CD14-positive monocyte (primary cell): ENCODE results near the genes OR2K2, ECPAS and SHOC1.

- CAGE, long polyA plus RNA = no peak
Measured at GRCh38 chr9:110895496-110896053, 142.7 kb downstream of the LPAR1 start.

GRCh38 chr9:110897386-110897901 is 140.8 kb downstream of the LPAR1 start:
- CAGE, long polyA plus RNA = no peak

DNA sequence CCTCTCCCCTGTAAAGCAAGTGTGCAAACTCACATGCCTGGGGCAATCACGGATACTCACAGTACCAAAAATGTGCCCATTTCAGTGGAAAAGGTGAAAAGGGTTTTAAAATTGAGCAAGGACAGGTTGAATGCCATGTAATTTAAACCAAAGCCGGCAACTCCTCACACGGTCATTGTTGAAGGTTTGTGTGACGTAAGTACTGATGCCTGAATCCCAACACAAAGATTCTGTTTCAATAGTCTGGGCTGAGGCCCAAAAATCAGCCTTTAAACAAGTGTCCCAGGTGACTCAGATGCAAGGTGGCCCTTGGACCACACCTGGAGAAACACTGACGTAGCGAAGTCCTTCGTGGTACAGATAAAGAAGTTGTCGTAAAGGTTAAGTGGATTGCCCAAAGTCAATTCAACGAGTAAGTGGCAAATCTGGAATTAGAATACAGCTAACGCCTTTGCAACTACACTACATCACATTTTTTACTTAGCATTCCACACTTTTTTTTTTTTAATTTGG is 111.5 kb downstream of the LPAR1 start:
- CAGE, long polyA plus RNA = no peak

- CAGE, long polyA plus RNA = no peak
Measured at GRCh38 chr9:111026197-111026895, 11.9 kb downstream of the LPAR1 start.

GRCh38 chr9:111330132-111330425 is at the start of gene OR2K2:
Gene OR2K2, minus strand, starts transcription at chr9:111330224.
- CAGE, long polyA plus RNA = no peak

- CAGE, long polyA plus RNA = no peak
Measured at GRCh38 chr9:111481351-111481732, 2.8 kb downstream of the ECPAS start.

- CAGE, long polyA plus RNA = no peak
Measured at GRCh38 chr9:111483737-111484734, at the start of gene ECPAS. Gene ECPAS, minus strand, starts transcription at chr9:111484383.

- CAGE, long polyA plus RNA = no peak
Measured at GRCh38 chr9:111526009-111526224, 938 bp downstream of the ZNF483 start.

- CAGE, long polyA plus RNA = no peak
Measured at GRCh38 chr9:111578688-111579142, 20.7 kb downstream of the PTGR1 start.

- CAGE, long polyA plus RNA = no peak
Measured at GRCh38 chr9:111632134-111632613, 1.0 kb downstream of the DNAJC25 start.

- CAGE, long polyA plus RNA = no peak
Measured at GRCh38 chr9:111760119-111760416, 34.7 kb downstream of the SHOC1 start.

DNA sequence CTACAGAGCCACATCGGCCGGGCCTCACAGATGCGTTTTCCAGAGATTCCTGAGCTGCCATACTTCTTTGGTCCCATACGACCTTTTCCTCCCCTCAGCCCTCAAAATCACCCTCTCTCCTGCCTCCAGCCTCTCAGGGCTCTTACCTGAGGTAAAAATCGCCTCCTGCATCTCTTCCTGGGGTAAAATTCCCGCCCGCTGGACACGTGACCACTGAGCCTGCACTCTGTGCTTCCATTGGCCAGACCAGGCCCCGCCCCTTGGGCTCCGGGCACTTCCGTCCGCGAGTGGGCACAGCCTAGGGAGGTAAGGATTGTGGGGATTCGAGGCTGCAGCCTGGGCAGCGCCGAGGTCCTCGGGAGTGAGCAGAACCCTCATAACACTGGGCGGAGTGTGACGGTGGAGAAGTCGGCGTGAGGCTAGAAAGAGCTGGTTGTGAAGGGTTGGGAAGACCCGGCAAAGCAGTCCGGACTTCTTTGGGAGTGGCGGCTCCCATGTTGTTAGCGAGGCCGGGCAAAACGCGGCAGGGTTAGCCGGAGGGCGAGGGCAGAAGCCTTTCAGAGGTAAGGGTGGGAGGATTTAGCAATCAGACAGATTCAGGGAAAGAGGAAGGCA is at the start of gene SHOC1:
SHOC1 (minus strand) TSS at position 184 of the 615 bp plus-strand sequence.
- CAGE, long polyA plus RNA = no peak

GRCh38 chr9:111857437-111857987 is 39.1 kb upstream of the UGCG start:
- CAGE, long polyA plus RNA = no peak

DNA sequence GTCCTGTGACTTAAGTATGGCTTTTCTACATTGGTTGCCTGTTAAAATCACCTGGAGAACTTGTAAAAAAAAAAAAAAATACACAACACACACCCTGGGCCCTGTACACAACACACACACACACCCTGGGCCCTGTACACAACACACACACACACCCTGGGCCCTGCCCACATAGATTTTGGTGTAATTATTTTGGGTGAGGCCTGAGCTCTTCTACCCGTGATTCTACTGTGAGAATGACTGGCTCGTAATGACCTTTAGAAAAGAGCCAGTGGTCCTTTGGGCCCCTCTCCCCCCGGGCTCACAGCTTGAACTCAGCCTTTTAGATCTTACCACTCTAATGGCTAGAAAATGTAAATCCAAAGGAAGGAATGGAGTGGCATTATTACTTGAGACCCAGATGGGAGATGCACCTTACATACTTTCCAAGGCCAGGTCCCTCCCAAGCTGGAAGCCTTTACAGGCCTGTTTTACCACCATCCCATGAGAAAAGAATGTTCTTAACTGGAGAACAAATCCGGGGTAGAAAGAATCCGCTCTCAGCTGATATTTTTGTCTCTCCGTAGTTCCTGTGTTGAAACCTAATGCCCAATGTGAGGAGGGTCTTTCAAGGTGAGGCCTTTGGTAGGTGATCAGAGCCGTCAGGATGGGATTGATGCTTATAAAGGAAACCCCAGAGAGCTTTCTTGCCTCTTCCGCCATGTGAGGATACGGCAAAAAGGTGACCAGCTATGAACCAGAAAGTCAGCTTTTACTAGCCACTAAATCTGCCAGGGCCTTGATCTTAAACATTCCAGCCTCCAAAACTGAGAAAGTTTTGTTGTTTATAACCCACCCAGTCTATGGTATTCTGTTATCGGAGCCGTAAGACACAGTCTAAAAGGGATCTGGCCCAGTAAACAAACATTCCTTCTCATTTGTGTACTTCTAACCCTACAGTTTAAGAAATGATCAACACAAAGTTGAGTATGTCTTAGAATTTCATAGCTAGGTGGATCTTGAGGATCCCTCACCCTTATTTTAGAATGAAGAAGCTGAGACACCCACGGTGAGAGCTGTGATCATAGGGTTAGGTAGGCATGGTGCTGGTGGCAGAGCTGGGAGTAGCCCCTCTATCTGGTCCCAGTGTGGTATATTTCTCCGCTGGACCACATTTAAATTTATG is 39.3 kb downstream of the UGCG start:
- CAGE, long polyA plus RNA = no peak

GRCh38 chr9:111959377-111960268 is 63.0 kb downstream of the UGCG start:
- CAGE, long polyA plus RNA = no peak

DNA sequence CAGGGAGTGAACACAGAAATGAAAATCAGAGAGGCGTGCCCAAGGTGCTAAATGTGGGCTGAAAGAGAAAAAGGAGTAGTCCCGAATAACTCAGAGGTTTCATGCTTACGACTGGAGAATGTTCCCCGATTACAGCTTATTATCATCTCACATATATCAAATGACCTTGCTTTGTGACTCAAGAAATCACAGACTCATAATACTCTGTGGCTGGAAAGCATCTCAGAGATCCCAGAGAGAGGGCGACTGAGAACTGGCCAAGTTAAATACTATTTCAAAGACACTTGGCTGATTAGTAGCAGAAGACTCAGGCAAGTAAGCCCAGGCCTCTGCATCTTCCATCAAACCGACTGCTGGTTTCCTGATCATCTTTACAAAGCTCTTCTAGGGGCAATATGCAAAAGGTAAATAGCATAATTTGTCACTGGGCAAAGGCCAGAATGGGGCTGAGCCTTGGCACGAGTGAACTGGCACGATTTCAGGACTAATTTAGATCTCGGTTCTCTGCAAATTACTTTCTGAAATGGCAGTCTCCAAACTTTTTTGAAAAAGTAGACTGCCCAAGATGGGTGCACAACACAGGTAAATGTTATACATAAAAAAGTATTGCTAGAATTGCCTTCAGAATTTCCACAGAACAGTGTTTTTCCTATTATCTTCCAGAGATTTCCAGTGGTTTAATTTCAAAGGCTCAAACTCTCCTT is 125.8 kb downstream of the SUSD1 start:
- CAGE, long polyA plus RNA = no peak

- CAGE, long polyA plus RNA = no peak
Measured at GRCh38 chr9:112222408-112222995, 47.4 kb upstream of the SUSD1 start.

GRCh38 chr9:112751261-112752099 is 920 bp downstream of the SNX30 start:
- CAGE, long polyA plus RNA = no peak

- CAGE, long polyA plus RNA = no peak
Measured at GRCh38 chr9:112867390-112868190, 23.1 kb downstream of the SLC46A2 start.

- CAGE, long polyA plus RNA = no peak
Measured at GRCh38 chr9:113011819-113012385, 44.6 kb downstream of the ZFP37 start.